ENCODE measurements around a stretch of chr18.

DNA sequence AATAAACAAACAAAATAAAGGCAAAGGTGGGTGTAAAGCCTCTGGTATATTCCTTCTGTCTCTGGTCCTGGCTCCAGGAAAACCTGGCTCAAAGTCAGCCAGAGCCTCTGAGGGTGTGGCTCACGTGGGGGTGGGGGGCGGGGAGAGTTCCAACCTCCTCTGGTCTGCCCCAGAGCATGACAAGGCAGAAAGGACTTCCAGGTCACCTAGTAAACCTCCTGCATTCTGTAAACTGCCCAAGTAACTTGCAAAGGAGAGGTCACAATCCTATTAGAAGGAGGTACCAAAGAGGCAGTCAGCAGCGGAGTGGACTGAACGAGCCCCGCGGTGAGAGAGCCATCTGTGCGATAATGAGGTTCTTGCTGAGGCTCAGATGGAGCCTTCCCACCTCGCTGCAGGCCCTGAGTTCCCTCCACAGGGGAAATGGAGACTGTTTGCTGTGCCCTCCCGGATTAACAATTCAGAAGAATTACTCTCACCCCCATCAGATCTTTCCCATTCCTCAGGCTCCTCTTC lies 58.9 kb upstream of the GATA6 start:
- RRBS, result no CpG with 5 or more reads among the region's 9 CpGs

DNA sequence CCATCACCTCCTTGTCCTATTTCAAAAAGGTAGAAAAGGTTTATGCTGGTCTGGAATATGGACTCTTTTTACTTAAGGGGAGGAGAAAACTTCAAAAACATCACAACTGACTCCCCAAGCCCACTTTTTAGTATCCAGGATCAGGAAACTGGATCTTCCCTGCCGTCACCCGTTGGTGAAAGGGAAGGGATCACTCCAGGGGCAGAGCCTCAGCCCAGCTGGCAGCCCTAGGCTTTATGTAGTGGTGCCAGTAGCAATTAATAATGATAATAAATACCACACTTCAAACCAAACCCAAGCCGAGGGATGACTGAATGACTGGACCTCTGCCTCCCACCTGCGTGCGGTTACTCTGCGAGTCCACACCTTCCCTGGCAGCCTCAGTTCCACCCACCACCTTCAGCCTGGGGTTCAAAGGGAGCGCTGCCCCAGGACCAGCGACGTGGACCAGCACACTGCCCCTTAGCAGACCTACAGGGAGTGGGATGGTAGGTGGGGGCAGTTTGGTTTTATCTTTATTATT lies 4.9 kb upstream of the GATA6 start:
- RRBS, result no CpG with 5 or more reads among the region's 9 CpGs

DNA sequence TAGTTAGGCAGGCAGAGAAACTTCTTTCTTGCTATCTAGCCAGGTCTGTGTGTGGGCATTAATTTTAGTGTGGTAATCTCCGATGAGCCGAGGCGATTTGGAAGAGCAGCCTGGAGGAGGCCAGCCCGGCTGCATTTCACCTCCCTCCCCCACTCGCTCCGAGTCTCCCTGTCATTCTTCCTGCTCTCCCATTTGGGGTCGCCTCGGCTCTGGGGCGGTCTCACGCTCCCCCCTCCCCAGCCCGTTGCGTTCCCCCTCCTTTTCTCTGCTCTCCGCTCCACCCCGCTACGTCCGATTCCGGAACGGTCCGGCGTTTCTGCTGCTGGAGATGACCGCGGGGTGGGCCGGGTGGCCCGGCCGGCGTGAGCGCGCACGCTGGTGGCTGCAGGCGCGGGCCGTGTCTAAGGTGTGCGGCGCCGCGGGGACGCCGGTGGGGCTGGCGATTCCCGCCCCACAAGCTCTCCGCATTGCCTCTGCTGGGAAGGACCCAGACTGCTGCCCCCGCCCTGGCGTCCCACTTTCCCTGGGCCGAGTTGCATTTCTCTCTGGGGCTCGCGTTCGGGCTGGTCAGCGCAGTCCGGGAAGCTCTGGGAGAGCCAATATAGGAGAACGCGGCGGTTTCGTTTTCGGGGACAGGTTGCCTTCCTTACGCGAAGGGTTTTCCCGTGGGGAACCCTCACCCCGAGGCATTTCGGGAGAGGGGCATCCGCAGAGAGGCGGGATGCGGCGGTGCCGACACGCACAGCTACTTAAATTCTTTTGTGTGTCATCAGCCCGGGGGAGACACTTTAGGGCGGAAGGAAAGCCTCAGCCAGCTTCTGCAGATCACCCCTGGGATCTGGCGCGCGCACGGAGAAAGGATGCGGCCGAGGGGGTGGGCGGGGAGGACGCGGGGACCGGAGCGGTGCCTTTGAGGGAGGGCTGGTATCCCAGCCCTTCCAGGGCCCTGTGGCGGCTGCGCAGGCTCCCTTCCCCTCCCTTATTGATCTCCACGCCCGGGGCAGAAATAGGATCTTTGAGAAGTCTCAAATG lies 879 bp downstream of the GATA6 start:
- RRBS, result 3% methylated on average over 22 of the region's 82 CpGs

- RRBS, result no CpG with 5 or more reads among the region's 5 CpGs
Measured at GRCh38 chr18:22185659-22186115, 16.3 kb downstream of the GATA6 start.

DNA sequence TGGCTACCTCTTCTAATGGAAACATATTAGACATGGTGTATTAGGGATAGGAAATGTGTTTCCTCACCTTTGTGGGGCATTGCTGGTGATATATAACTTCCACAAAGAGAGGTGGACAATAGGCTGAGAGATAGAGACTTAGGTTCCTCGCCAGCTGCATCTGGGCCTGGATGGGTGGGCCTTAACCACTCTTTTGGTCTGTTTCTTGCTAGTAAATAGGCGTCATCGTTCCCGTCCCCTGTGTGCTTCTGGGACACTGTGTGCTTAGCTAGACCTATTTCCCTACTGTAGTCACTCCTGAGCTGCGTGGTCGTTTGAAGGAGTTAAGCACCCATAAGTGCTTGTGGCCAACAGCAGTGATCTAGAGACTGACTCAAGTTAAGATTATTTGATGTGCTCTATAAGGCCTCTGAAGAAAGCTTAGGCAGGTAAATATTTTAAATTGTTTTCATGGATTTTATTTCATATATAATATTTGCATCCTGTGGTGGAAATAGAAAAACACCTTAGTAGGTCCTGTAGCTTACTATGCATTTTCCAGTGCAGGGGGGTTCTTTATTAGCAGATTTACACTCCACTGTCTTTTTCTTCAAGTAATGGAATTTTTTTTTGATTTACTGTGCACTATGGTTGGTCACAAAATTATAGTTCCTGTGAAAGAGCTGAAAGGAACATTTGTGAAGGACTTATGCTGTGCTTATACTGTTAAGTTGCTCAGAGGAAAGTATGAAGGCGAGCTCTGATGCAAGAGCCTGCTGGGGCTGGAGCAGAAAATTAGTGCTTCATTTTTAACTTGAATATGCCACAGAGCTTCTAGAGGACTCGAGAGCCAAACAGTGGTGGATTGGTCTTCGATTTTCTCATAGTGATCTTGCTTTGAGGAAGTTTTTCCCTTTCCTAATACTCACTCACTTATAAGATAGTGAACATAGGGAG lies 19.8 kb downstream of the GATA6 start:
- RRBS, result no CpG with 5 or more reads among the region's 9 CpGs

GRCh38 chr18:22197664-22198284 lies 28.4 kb downstream of the GATA6 start:
- RRBS, result no CpG with 5 or more reads among the region's 5 CpGs

DNA sequence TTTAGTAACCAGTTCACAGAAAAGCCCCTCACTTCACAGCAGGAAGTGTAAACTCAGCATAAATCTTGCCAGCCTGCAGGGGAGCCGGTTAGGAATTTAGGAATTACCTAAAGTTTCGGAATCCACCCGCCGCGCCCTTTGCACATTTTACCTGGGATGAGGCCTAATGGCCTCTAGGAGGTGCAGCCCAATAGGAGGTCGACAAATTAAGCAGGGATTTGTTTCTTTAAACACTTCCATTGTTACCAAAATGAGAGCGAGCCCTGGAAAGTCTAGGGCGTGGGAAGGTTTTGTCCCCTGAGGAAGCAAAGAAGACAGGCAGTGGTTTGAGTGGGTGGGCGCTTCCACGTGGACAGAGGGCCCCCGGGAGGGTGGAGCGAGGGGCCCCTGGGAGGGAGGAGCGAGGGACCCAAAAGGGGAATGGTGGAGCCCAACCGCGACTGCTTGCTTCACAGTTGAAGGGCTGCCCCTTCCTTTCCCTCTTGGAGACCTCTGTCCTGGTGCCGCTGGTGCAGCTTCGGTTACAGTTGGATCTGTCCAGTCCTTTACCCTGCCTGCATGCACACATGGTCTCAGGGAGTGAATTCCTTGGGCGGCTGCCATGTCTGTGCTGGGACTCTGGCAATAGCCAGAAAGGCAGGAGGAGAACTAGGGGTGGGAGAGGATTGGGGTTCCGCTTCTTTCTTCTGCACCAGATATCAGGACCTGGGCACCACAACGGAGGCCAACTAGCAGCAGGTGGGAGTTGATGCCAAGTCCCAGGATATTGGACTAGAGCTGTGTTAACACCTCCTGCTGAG lies 93.1 kb downstream of the CTAGE1 start:
- RRBS, result no CpG with 5 or more reads among the region's 20 CpGs

DNA sequence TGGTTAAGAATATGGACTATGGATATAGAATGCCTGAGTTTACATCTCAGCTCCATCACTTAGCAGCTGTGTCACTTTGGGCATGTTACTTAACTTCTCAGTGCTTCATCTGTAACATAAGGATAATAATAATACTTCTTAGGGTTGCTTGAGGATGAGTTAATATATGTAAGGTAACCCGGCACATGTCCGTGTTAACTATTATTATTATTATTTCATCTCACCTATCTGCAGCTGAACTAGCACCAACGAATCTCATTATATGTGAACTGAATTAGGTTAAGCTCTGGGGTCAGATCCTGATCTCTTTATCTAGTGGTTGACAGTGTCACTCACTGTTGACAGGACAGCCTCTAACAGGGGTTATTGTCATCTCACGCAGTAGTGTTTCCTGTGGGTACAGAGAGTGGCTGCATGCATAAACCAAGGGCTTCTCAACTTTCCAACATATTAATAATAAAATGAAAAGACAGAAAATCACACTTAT lies 73.0 kb downstream of the CTAGE1 start:
- RRBS, result no CpG with 5 or more reads among the region's 4 CpGs

DNA sequence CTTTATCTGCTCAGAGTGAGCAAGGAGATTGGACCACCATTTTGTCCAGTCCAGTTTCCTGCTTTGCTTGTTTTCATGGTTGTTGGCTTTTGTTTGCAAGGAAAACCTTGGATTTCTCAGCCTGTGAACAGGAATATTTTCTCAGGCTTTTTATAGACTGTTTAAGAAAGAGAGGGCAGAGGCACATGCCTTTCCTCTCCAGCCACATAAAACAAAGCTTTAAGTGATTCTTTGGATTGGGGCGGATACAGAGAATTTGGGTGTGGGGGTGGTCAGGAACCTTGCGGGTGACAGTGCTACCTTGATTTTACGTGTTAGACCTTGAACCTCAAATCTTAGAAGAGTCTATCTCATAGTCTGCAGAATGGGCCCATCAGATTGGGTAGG lies 28.8 kb downstream of the CTAGE1 start:
- RRBS, result no CpG with 5 or more reads among the region's 3 CpGs

- RRBS, result no CpG with 5 or more reads among the region's 3 CpGs
Measured at GRCh38 chr18:22428602-22428954, 10.9 kb upstream of the CTAGE1 start.

- RRBS, result 100% methylated on average over 1 of the region's 12 CpGs
Measured at GRCh38 chr18:22470483-22471407, 53.0 kb upstream of the CTAGE1 start.

GRCh38 chr18:22489708-22490220 lies 72.0 kb upstream of the CTAGE1 start:
- RRBS, result no CpG with 5 or more reads among the region's 2 CpGs

DNA sequence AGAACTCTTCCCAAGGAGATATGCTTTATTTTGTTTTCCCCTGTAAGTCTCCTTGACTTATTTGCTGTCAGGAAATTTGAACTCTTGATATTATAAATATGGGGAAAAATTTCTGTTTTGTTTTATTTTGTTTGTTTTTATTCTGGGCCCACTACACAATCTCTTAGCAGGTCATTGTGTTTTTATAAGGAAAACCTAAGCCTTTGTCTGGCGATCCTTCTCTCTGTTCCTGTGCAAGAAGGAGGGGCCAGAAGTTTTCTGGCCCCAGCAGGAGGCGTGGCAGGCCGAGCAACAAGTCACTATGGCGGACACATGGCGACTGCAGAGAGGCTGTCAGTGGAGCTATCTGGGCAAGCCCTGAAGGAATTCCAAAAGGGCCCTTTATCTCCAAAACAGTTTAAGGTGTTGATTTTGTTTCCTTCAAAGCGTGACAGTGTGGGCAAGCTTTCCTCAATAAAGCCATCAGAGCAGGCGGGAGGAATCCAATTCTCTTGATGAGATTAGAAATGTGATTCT lies 118.8 kb upstream of the CTAGE1 start:
- RRBS, result no CpG with 5 or more reads among the region's 7 CpGs

- RRBS, result no CpG with 5 or more reads among the region's 6 CpGs
Measured at GRCh38 chr18:22546931-22547281, 129.2 kb upstream of the CTAGE1 start.

- RRBS, result 3% methylated on average over 12 of the region's 44 CpGs
Measured at GRCh38 chr18:22559779-22560462, 142.2 kb upstream of the CTAGE1 start.

GRCh38 chr18:22613292-22613904 lies 195.7 kb upstream of the CTAGE1 start:
- RRBS, result no CpG with 5 or more reads among the region's 16 CpGs

- RRBS, result no CpG with 5 or more reads among the region's 3 CpGs
Measured at GRCh38 chr18:22683998-22684660, 249.0 kb upstream of the RBBP8 start.

DNA sequence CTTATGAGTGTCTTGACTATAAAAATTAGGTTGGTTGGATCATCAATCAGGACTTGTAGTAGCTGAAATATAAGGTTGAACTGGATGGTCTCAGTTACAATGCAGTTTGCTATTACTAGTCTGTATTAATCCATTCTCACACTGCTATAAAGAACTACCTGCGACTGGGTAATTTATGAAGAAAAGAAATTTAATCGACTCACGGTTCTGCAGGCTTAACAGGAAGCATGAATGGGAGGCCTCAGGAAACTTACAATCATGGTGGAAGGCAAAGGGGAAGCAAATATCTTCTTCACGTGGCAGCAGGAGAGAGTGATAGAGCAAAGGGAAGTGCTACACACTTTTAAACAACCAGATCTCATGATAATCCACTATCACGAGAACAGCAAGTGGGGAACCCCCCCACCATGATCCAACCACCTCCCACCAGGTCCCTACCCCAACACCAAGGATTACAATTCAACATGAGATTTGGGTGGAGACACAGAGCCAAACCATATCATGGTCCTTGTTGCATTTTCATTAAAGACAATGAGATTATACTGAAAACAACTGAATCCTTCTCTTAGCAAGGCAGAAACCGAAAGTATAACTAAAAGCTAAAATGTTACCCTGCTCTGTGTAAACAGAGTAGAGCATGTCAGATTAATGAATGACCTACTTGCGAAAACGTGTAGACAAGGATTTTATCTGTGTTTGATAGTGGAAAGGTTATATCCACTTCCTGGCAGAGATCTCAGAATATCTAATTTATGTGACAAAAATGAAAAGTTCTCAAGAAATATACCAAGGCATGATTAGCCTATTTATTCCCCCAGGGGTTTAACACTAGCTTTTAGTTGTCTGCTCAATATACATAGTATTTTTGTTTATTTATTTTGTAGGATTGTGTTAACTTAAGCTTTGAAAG lies 60.1 kb upstream of the RBBP8 start:
- RRBS, result no CpG with 5 or more reads among the region's 8 CpGs

DNA sequence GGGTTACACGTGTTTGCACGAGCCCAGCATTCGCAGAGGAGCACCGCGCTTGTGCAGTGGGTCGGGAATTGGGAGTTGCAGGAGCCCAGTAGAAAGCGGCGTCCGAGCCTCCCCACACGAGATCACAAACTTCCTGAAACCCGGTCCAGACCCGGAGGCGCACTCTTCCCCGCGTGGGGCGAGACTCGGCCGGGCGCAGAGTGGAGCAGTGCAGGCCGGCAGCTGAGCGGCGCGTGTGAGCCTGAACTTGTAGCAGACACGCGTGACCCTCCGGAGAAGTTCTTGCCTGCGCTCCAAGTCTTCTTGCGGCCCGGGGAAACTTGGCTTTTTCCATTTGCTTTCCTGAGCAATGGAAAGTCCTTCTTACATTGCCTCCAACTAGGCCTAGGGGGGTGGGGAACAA lies 1.5 kb downstream of the CABLES1 start:
- RRBS, result 92% methylated on average over 17 of the region's 29 CpGs

Data from HCT116 (cell line).